ENCODE measurements around the genes WDR20 and AMN.

DNA sequence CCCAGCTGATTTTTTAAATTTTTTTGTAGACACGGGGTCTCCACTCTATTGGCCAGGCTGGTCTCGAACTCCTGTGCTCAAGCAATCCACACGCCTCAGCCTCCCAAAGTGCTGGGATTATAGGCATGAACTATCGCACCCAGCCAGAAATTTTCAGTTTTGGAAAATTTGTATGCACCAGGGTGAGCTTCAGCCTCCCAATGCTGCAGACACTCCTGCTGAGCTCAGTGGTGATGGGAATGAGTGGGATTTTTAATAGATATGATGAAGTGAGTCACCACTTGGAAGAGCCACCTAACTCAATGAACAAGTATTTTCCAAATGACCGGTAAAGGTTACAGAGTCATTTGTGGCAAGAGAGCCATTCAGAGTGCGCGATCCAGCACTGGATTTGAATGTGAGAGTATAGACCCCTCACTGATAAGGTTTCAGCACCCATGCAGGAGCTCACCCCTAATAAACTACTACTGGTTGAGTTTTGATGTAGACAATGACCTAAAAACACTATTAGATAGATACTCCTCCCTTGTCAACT is 100.6 kb downstream of the PPP2R5C start:
- PRO-cap, result no peak

- PRO-cap, result no peak
These were observed 86.0 kb upstream of the DYNC1H1 start for GRCh38 chr14:101878286-101878791.

GRCh38 chr14:101911603-101911940 is 52.8 kb upstream of the DYNC1H1 start:
- PRO-cap, result no peak

- PRO-cap, result bidirectional peak, plus-strand start at chr14:101965293, minus-strand start at chr14:101965275
These were observed 846 bp downstream of the DYNC1H1 start for GRCh38 chr14:101965215-101965623.

DNA sequence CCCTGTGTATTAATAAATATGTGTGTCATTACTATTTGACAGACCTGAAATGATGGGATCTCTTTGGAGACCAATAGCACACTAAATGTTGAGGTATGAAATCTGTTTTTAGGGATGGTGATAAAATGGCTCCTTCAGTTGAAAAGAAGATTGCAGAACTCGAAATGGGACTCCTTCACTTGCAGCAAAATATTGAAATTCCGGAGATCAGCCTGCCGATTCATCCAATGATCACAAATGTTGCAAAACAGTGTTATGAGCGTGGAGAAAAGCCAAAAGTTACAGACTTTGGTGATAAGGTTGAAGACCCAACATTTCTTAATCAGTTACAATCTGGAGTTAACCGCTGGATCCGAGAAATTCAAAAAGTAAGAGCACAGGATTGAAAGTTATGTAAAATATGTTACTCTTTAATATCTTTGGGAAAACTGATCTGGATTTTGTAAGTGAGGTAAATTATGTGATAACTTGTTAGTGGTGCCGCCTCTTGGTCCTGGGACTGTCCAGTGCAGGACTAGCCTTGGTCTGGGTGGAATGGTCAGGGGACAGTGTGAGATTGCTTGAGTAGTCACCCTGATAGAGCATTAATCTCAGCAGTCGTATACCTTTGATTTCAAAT is 15.3 kb downstream of the DYNC1H1 start:
- PRO-cap, result no peak

- PRO-cap, result no peak
These were observed 57.3 kb downstream of the HSP90AA1 start for GRCh38 chr14:102029434-102030152.

- PRO-cap, result no peak
These were observed 44.5 kb downstream of the HSP90AA1 start for GRCh38 chr14:102042324-102042795.

GRCh38 chr14:102138813-102140092 is at the start of gene WDR20:
TSS of gene WDR20 (plus strand) at chr14:102139897.
- PRO-cap, result bidirectional peak, plus-strand start at chr14:102139914, minus-strand start at chr14:102139768

GRCh38 chr14:102191004-102191582 is 51.4 kb downstream of the WDR20 start:
- PRO-cap, result no peak

- PRO-cap, result bidirectional peak, plus-strand start at chr14:102320389, minus-strand start at chr14:102320304
These were observed 659 bp downstream of the ZNF839 start for GRCh38 chr14:102320059-102320751.

GRCh38 chr14:102379035-102380137 is 16.6 kb downstream of the TECPR2 start:
- PRO-cap, result no peak

DNA sequence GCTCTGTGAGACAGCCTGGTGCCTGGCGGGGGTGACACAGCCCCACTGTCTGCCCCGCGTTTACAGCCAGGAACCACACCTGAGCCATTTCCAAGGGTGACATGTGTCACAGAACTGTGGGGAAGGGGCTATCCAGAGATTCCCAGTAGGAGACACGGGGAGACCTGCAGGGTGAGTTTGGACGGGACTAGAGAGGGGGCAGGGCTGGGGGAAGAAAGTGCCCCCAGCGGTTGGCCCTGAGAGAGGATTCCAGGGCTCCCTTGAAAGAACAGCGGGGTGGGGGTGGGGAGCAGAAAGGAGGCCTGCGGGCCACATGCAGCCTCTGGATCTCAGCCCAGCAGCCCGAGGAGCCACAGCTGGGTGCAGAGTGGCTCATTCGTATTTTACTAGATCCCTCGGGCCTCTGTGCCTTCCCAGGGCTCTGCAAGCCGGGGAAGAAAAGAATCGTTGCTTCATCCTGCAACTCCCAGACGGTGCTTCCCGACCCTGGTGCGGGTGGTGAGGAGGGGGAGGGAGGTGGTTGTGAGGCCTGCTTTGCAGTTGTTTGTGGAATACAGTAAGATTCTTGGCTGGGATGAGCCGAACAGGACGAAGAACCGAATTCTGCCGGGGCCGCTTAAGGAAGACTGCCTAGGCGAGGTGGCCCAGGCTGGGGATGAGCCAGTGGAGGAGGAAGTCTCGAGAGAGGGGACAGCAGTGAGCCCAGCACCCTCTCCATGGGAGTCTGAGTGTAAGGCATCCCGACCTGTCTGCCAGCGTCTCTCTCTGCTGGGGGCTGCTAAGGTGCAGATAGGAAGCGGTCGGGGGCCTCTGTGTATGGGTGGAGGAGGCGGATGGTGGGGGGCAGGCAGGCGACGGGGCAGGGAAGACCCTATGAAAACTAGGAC is 36.1 kb upstream of the ANKRD9 start:
- PRO-cap, result no peak

GRCh38 chr14:102551913-102552646 is 40.4 kb upstream of the RCOR1 start:
- PRO-cap, result no peak

GRCh38 chr14:102574860-102575268 is 17.6 kb upstream of the RCOR1 start:
- PRO-cap, result no peak

GRCh38 chr14:102579762-102580242 is 12.6 kb upstream of the RCOR1 start:
- PRO-cap, result no peak

GRCh38 chr14:102773157-102773458 is 4.1 kb upstream of the TRAF3 start:
- PRO-cap, result no peak

- PRO-cap, result no peak
These were observed 54.3 kb upstream of the AMN start for GRCh38 chr14:102867947-102868727.

- PRO-cap, result no peak
These were observed at the start of gene AMN for GRCh38 chr14:102922057-102923193. TSS of gene AMN (plus strand) at chr14:102922663.

DNA sequence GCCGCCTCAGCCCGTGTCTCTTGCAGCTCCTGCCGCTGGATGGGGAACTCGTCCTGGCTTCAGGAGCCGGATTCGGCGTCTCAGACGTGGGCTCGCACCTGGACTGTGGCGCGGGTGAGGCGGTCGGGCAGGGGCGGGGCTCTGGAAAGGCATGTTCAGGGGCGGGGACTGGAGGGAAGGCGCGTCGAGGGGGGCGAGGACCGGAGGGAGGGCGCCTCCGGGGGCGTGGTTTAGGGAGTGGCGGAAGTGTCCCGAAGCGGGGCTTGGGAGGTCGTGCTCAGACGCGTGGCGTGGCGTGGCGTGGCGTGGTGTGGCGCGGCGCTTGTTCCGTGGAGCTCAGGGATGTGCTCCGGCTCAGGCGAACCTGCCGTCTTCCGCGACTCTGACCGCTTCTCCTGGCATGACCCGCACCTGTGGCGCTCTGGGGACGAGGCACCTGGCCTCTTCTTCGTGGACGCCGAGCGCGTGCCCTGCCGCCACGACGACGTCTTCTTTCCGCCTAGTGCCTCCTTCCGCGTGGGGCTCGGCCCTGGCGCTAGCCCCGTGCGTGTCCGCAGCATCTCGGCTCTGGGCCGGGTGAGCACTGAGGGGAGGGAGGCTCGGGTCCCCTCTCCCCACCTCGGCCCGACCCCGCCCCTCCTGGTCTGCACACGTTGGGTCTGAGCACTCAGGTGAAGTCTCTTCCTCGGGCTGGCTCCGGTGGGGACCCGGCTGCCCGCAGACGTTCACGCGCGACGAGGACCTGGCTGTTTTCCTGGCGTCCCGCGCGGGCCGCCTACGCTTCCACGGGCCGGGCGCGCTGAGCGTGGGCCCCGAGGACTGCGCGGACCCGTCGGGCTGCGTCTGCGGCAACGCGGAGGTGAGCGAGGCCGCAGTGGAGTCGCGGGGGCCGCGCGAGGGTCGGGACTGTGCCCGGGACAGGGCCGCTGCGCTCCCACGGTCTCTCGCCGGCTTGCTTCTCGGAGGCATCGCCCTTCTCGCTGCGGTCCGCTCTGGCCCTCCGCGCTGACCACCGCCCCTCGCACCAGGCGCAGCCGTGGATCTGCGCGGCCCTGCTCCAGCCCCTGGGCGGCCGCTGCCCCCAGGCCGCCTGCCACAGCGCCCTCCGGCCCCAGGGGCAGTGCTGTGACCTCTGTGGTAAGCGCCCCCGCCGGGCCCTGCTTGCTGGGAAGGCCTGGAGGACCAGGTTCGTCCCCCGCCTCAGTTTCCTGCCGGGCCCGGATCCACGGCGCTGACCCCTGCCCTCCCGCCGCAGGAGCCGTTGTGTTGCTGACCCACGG is 6.4 kb downstream of the AMN start:
- PRO-cap, result bidirectional peak, plus-strand start at position 280 of the sequence, minus-strand start at position 107 of the sequence

DNA sequence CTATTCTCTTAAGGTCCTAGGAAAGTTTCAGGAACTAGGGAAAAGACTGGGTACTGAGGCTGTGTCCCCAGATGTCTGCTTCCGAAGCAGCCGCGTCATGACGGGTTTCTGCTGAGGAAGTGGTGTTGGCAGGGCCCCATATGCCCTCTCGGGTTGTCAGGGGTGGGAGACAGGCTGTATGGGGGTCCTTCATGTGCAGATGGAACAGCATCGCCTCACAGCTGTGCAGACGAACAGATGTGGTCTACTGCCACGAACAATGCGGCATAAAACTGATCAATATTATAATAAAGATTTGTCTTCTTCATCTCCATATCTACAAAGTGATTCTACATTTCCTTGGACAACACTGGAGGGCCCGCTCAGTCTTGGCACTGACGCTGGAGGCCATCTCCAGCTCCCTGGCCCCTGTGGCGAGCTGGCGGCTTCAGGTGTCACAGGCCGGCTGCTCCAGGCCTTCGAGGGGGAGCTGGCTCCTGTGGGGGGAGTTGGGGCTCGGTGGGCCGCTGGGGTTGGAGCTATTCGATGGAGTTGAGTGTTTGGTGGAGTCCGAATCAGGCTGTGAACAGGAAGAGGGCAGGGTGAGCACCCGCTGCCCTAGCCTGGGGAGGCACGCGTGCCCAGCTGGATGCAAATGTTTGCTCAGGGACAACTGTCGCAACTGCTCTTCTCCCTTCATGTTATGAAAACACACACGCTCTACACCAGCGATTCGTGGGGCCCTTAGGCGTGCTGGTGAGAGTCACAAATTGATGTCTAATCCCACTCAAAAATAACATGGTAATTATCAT is 11.0 kb downstream of the AMN start:
- PRO-cap, result no peak

Data from neural crest cell (in vitro differentiated cells).